H1 (cell line): Measurements from ENCODE around the gene CFAP74.

DNA sequence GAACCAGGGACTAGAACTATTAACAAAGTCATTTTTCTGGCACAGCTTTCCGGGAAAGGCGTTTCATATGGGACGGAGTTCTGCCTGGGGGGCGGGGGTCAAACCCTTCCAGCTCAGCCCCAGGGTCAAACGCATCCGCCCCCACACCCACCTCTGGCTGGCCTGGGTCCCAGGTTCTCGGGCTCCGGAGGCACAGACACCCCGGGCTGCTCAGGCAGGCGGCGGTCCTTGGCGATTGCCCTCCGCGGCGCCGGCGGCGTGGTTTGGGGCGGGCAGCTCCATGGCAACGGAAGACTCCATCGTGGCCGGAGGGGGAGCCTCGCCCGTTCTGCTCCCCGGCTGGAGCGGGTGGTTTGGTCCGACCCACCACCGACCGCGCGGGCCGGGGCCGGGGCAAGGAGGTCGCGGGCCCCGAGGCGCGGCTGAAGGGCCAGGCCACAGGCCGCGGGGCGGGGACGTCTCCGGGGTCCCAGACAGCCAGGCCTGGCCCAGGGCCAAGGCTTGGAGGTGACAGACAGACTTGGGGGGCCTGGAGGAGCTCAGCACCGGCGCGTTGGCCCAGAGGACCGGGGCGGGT is at the start of gene CFAP74:
TSS of gene CFAP74 (minus strand) at position 237 of the 577 bp plus-strand sequence.
- RRBS: 2% methylated on average over 34 of the region's 48 CpGs
CAGE:
- cytosol, long polyA plus RNA: no peak
- long polyA plus RNA: no peak
- nucleus, long polyA plus RNA: no peak

DNA sequence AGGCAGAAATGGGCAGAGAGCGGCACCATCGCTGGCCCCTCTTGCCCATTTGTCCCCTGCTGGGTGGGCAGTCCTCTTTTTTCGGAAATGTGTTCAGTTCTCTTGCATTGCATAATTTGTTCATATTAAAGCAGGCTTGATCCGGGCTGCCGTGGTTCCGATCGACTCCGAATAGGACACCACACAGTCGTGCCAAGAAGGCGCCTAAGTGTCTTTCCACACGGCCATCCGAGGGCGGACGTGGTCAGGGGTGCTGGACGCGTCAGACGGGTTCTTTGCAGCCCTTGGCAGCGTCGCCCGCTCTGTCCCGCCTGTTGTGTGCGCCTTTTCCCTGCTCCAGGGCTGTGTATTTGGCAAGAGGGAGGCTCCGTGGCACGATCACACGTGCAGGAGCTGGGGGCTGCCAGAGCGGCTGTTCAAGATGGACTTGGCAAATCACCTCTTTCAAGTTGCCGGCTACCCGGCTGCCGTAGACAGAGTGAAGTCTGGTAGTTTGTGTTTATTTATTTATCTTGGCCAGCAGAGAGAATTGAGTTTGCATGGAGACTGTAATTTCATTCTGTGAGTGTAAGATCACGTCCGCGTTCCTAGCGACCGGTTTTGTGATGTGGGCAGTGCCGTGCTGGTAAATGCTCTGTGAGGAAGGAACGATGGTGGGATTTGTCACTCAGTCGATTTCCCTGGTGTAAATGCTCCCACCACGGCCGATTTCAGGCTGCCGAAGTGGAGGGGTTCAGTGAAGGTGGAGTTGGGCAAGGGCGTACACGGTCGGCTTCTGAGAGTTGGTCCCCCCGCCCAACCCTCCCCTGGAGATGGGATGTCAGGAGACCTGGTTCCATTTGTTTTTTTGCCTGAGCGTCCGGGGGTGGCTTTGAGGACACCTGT is 31.9 kb downstream of the PRKCZ start:
- RRBS: no CpG with 5 or more reads among the region's 46 CpGs
CAGE:
- cytosol, long polyA plus RNA: no peak
- long polyA plus RNA: no peak
- nucleus, long polyA plus RNA: no peak

GRCh38 chr1:2150663-2151899 is 43.5 kb downstream of the FAAP20 start:
- RRBS: no CpG with 5 or more reads among the region's 35 CpGs
CAGE:
- cytosol, long polyA plus RNA: no peak
- long polyA plus RNA: no peak
- nucleus, long polyA plus RNA: no peak

GRCh38 chr1:2174110-2174937 is 20.2 kb downstream of the FAAP20 start:
- RRBS: no CpG with 5 or more reads among the region's 33 CpGs
CAGE:
- cytosol, long polyA plus RNA: no peak
- long polyA plus RNA: no peak
- nucleus, long polyA plus RNA: no peak

DNA sequence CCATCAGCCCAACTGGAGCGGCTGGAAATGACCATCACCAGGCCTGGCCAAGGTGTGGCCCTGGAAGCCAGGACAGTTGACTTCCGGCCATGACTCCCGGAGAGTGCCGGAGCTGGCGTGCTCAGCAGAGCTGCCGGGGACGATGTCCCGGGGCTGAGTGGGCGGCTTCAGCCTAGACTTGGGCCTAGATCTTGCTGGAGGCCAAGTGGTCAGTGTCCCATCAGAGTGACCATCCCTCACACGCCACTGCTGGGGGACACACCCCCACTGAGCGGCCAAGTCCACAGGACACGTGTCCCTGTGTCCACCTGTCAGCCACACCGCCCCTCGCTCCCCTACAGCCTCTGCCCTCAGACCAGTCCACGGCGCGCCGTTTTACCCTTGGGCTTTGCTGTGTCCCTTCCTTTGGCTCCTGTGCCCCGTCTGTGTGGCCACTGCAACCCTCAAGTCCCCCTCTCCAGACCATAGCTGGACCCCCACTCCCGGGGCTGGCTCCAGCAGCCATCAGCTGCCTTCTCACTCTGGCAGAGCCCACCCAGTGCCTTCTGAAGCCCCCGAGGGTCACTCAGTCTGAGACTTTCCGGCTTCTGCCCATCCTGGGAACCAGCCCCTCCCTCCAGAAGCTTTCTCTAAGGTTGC is 4.0 kb downstream of the FAAP20 start:
- RRBS: 87% methylated on average over 3 of the region's 22 CpGs
CAGE:
- cytosol, long polyA plus RNA: no peak
- long polyA plus RNA: no peak
- nucleus, long polyA plus RNA: no peak

DNA sequence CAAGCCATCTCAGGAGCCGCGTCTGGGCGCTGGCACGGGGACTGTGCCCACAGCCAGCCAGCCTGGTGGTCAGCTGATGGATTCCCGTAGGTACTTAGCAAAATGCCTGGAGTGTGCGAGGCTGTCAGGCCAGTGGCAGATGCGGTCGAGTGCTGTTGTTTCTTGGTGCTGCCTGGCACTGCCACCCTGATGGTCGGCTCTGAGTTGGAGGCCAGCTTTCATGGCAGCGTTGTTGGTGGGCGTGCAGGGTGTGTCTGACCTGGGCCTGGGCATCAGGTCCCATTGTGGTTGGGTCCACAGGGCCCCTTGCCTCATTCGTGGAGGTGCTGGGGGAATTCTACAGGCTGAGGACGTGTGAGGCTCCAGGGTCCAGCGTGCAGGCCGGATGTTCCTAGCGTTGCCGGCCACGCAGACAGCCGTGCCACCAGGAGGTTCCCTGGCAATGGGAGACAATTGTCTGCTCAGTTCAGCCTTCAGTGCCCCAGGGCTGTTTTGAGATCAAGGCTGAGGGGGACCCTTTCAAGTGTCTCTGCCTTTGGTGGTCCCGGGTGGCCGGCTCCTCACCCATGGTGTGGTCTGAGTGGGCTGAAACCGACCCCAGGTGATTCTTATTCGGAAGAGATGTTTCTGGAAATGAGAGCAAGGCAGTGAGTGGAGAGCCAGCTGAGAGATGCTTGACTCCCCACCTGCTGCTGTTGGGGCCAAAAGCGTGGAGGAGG is 21.0 kb downstream of the SKI start:
- RRBS: no CpG with 5 or more reads among the region's 24 CpGs
CAGE:
- cytosol, long polyA plus RNA: no peak
- long polyA plus RNA: no peak
- nucleus, long polyA plus RNA: no peak

DNA sequence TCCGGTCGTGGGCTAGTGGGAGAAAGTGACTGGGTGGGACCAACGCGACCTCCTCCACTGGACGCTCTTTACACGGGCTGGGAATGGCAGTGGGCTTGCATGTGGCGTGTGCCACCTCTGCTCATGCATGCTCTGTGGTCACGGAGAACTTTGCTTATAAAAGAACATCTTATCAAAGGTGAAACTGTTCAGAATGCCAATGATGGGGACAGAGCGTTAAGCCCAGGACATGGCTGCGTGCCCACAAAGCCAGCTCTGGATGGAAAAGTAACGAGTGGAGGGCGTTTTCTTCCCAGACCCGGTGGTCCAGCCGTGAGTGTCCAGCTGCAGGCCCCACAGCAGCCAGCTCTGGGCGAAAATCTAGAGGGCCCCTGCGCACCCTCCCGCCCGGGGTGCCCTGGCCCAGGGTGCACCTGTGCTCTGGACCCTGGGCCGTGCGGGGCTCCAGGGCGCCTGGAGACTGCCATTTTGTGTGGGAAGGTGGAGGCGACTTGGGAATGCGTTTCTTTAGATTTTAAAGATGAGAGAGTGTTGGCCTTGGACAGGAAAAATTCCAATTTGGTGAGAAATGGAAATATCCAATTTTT is 58.7 kb downstream of the SKI start:
- RRBS: 75% methylated on average over 5 of the region's 23 CpGs
CAGE:
- cytosol, long polyA plus RNA: no peak
- long polyA plus RNA: no peak
- nucleus, long polyA plus RNA: no peak

DNA sequence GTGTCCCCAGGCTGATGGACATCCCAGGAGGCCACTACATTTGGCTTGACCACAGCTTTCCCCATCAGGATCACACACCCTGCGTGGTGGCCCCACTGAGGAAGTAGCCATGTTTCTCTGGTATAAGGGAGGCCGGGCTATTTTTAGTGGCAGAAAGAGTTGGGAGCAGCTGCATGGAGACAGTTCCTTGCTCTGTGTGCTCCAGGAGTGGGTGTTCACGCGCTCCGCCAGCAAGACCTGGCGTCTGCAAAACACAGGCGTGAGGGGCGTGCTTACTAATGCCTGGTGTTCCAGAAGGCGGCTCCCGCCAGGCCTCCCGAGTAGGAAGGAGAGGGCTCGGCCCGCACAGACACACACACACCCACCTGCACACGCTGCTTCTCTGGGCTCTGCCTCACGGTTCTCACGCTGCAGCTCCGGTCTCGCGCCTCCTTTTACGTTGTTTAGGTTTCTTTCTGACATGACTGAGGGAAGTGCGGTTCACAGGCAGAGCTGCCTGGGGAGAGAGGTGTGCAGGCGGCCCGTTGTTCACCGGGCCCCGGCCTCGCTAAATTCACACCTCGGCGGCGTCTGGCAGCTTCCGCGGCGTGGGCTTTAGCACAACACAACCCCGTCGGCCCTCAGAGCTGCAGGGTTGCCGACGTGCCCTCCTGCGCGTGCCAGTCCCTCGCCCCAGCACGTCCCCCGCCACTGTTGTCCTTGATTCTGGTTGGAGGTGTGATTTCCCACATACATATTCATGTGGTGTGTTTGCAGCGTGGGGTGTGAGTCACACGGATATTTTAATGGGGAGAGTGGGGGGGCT is 76.9 kb downstream of the SKI start:
- RRBS: no CpG with 5 or more reads among the region's 43 CpGs
CAGE:
- cytosol, long polyA plus RNA: no peak
- long polyA plus RNA: no peak
- nucleus, long polyA plus RNA: no peak

GRCh38 chr1:2330433-2331339 is 60.7 kb downstream of the MORN1 start:
- RRBS: no CpG with 5 or more reads among the region's 39 CpGs
CAGE:
- cytosol, long polyA plus RNA: no peak
- long polyA plus RNA: no peak
- nucleus, long polyA plus RNA: no peak

DNA sequence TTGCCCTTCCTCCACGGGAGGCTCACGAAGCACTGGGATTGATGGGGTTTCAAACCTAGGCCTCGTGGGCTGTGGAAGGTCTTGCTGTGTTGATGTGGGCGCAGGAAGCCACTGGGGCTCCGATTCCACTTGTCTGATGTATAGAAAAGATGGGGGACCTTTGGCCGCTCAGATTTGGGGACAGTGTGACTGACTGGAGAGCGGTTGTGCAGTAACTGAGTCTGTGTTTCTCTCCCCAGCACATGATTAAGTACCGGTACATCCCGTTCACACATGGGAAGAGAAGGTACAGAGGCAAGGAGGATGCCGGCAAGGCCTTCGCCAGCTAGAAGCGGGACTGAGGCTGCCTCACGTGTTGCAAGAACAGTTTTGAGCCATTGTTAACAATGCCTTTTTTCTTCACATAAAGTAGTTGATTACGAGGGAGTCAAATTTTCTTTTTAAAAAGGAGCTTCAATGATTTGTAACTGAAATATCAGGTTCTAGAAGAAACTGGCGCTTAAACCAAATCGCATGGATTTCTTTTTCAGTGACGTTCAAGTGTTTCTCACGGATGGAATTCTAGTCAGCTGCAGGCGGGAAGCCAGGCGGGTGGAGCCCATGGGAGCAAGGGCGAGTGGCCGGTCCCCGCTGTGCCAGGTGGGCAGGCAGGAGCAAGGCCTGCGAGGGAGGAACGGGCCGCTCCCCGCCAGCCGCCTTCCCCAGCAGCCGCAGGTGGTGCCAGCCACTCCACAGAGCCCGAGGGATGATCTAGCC is 9.4 kb downstream of the PEX10 start:
- RRBS: 60% methylated on average over 1 of the region's 30 CpGs
CAGE:
- cytosol, long polyA plus RNA: no peak
- long polyA plus RNA: no peak
- nucleus, long polyA plus RNA: no peak

DNA sequence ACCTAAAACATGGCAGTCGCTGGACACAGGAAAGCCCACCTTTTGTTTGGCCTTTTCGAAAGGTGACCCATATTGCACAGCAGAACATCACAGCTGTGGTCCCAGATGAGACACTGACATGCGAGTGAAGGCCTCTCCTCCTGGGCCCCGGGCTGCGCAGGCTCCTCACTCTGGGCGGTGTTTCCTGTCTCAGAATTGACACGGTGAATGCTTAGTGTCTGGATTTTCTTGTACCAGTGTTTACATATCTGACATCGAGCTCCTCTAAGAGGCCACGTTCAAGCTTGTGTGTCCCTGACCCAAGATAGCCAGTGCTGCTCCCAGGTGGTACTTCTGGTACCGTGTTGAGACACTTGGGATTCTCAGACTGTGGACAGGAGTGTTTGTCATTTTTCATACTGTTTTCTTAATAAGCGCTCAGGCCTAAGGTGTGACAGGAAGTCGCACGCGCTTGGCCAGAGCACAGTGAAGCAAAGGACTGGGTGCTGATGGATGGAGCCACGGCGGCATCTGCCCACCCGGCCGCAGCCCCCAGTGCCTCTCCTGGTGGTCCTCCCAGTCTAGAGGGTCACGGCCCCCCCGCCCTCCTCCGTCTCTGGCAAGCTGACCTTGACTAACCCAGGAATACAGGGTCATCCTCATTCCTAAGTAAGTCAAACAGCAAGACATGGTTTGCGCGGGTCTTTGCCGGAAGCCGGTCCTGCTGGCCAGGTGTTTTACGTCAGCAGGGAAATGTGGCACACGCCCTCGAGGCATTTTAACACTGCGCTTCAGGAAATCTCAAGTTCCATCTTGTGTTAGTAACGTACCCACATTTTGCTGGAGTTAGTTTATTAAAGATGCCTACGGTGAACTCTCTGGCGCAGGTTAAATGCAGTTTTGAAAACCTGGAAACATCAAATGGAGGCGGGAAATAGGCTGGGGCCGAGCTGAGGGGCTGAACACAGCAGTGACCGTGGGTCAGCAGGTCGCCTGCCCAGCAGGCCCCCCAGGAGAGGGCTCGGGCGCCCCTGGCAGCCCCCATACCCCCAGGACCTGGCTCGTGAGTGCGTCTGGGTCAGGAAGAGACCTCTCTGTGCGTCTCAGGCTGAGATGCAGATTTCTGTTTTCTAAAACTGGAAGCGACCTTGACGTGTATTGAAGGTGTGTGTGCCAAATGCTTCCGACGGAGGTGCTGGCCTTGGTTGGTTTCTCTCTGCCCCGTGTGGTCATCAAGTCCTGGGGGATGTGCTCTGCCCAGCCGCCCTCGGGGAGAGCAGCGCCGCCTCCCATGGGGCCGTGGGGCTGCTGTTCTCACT is 7.9 kb downstream of the PEX10 start:
- RRBS: no CpG with 5 or more reads among the region's 51 CpGs
CAGE:
- cytosol, long polyA plus RNA: no peak
- long polyA plus RNA: no peak
- nucleus, long polyA plus RNA: no peak

DNA sequence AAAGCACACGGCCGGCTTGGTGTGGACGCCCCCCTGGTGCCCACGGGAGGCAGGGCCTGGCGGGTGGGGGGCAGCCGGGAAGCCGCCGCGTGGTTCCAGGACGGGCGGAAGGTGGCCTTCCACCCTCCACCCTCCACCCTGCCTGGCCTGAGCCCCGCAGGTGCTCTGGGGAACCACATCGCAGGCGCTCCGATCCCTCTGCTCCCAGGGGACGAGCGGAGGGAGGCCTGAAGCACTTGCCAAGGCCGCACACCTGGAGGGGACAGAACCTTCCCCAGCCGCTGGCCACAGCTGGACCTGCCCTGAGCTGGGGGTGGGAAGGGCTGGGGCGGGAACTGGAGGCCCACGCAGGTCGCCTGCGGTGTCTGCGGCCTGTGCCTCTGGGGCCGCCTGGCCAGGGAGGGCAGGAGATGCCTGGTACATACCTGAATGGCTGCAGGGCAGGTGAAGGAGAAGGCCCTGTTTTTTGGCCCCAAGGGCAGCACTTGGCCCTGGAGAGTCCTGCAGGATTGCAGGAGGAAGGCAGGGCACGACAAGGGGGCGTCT is 881 bp upstream of the PEX10 start:
- RRBS: 1% methylated on average over 6 of the region's 27 CpGs
CAGE:
- cytosol, long polyA plus RNA: no peak
- long polyA plus RNA: no peak
- nucleus, long polyA plus RNA: no peak

DNA sequence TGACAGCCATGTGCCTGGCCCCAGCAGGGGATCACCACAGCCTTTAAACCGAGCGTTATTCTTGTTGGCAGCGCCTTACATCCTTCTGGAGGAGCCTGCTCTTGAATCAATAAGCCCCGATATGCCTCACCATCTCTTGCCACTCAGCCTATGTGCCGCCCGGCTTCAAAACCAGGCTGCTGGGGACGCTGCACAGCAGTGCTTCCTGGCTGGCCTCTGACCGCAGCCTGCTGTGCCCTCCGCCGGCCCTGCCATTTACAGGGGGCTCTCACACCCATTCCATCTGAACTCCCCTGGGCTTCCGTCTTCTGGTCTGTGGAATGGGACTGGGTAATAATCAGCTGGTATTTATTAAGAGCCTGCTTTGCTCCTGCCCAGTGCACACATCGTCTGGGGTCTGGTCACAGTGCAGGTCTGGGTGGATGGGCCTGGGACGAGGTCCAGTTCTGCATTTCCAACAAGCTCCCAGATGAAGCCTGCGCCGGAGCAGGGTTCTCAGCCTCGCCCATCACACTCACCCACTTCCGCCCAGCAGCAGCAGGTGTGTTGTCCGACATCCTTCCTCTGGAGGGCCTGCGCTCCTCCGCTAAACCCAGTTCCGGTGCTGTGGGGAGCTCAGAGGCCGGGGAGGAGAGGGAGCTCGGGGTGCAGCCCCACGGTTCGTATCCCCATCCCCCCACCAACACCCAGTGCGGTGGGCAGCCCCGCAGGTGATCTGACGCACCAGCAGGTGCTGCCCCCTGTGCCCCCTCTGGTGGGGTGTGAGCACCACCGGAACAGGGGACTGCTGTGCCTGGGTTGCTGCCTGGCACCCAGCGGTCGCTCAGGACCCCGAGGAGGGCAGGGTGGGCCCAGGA is 3.2 kb upstream of the PEX10 start:
- RRBS: 84% methylated on average over 5 of the region's 32 CpGs
CAGE:
- cytosol, long polyA plus RNA: no peak
- long polyA plus RNA: no peak
- nucleus, long polyA plus RNA: no peak

DNA sequence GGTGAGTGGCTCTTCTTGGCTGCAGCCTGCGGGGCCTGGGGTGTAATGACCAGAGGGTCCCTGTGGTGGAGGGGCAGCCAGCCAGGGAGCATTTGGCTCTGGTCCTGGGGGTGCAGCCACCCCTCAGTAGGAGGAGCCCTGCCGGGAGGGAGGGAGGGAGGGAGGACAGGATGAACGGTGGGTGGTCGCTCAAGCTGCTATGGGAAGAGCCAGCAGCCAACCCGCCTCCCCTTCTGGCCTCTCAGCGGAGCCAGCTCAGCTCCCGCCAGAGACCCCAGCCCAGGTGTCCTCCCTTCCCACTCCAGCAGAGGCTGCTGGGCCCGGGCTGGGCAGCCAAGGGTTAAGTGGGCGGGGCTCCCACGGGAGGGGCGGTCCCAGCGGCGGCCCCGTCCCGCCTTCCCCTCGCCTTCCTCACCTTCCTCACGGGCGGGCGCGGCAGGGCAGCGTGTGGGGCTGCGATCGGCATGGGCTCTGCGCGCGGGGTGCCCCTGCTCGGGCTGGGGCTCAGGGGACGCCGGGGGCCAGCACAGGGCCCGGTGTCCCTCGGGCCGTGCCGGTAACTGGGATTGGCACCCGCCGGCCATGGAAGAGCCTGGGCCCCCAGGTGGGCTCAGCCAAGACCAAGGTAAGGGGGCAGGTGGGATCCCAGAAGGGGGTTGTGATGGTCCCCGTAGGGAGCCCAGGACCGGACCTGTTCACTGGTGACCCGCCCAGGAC is 8.9 kb upstream of the PLCH2 start:
- RRBS: 40% methylated on average over 1 of the region's 38 CpGs
CAGE:
- cytosol, long polyA plus RNA: no peak
- long polyA plus RNA: no peak
- nucleus, long polyA plus RNA: no peak

- RRBS: no CpG with 5 or more reads among the region's 17 CpGs
CAGE:
- cytosol, long polyA plus RNA: no peak
- long polyA plus RNA: no peak
- nucleus, long polyA plus RNA: no peak
Observed at GRCh38 chr1:2557401-2557928, 1.3 kb downstream of the TNFRSF14 start.

- RRBS: no CpG with 5 or more reads among the region's 13 CpGs
CAGE:
- cytosol, long polyA plus RNA: no peak
- long polyA plus RNA: no peak
- nucleus, long polyA plus RNA: no peak
Observed at GRCh38 chr1:2561563-2562001, 5.4 kb downstream of the TNFRSF14 start.

DNA sequence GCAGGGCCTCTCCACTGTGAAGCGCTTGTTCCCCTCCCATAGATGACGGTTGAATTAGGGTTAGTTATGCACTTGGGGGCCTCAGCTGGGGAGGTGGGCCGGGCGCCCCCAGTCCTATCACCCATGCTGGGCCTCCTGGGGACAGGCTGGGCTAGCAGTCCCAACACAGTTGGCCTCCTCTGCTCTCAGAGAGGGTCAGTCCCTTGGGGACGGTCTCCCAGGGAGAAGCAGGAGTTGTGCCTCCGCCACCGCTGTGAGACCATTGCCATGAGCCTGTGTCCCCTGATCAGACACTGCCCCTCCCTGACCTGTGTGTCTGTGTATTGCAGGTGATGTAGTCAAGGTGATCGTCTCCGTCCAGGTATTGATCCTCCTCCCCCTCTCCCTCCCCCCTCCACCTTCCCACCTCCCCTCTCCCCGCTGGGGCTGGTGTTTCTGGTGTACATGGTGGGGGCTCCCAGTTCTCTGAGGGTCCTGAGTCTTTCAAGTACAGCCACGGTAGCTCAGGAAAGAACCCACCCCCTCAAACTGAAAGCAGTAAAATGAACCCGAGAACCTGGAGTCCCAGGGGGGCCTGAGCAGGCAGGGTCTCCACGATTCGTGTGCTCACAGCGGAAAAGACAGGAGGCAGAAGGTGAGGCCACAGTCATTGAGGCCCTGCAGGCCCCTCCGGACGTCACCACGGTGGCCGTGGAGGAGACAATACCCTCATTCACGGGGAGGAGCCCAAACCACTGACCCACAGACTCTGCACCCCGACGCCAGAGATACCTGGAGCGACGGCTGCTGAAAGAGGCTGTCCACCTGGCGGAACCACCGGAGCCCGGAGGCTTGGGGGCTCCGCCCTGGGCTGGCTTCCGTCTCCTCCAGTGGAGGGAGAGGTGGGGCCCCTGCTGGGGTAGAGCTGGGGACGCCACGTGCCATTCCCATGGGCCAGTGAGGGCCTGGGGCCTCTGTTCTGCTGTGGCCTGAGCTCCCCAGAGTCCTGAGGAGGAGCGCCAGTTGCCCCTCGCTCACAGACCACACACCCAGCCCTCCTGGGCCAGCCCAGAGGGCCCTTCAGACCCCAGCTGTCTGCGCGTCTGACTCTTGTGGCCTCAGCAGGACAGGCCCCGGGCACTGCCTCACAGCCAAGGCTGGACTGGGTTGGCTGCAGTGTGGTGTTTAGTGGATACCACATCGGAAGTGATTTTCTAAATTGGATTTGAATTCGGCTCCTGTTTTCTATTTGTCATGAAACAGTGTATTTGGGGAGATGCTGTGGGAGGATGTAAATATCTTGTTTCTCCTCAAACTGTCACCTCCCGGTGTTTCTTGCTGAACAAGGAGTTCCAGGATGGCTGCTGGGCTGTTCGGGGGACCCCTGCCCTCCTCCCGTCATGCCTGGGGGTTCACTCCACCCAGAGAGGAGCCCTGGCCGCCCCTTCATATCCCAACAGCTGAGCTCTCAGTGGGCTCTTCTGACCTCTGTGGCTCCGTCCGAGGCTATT is 6.9 kb downstream of the TNFRSF14 start:
- RRBS: no CpG with 5 or more reads among the region's 44 CpGs
CAGE:
- cytosol, long polyA plus RNA: no peak
- long polyA plus RNA: no peak
- nucleus, long polyA plus RNA: no peak

DNA sequence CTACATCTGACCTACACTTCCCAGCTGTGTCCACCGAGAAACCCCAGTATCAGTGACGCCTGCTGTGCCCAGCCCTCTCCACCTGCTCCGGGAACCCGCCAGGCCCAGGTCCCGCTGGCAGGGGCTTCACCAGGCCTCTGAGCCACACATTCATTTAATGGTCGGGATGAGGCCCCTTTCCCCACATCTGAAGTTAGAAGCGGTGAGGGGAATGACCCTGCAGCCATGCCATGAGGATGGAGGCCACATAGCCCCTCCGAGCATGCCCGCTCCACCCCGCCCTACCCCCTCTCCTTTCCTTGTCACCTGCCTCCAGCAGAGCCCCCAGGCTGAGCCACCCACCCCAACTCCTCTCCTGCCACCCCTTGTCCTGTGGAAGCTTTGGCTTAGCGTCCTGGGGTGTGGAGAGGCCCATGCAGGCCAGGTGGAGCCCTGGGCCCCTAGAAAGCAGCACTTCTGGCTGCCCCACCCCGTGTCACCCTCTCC is 8.0 kb downstream of the TNFRSF14 start:
- RRBS: no CpG with 5 or more reads among the region's 12 CpGs
CAGE:
- cytosol, long polyA plus RNA: no peak
- long polyA plus RNA: no peak
- nucleus, long polyA plus RNA: no peak

- RRBS: no CpG with 5 or more reads among the region's 27 CpGs
CAGE:
- cytosol, long polyA plus RNA: no peak
- long polyA plus RNA: no peak
- nucleus, long polyA plus RNA: no peak
Observed at GRCh38 chr1:2577399-2578095, 9.0 kb upstream of the PRXL2B start.

DNA sequence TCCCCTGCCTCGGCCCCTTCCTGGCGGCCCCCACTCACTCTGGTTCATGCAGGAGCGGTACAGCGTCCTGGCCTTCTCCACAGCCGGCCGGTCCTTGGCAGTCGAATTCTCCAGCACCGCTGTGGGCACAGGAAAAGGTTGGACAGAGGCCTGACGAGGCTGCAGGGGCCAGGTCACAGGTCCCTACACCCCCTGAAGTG is 22.6 kb downstream of the PRXL2B start:
- RRBS: no CpG with 5 or more reads among the region's 9 CpGs
CAGE:
- cytosol, long polyA plus RNA: no peak
- long polyA plus RNA: no peak
- nucleus, long polyA plus RNA: no peak